NCI-H460 (cell line): ENCODE measurements around the gene PSMD9.

DNA sequence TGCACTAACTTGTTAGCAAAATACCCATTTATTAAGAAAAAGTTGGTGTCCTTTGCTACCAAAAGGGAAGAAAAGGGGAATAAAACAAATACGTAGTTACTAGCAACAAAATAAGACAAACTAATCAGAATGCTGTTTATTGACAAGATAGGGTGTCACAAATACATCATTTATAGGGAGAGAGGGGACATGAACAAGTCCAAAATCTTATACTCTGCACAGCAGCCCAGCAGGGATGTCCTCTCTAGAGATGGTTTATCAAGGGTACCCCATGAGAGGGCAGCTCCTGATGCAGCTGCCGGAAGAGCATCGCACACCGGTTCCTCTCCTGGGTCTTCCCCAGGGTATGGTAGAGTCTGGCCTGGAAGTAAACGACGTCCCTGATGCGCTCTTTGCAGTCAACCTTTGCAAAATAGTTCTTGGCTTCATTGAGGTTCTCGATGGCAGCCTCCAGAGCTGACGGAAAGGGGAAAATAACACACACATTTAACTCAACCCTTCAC lies 11.8 kb upstream of the CAMKK2 start:
RAMPAGE:
- cytosol, long total RNA: no peak
- long total RNA: no peak
- nucleus, long total RNA: no peak

GRCh38 chr12:121582609-121583420 lies 2.0 kb upstream of the KDM2B start:
RAMPAGE:
- cytosol, long total RNA: no peak
- long total RNA: no peak
- nucleus, long total RNA: no peak

RAMPAGE:
- cytosol, long total RNA: no peak
- long total RNA: no peak
- nucleus, long total RNA: no peak
Measured at GRCh38 chr12:121630663-121631461, 38.6 kb downstream of the MORN3 start.

RAMPAGE:
- cytosol, long total RNA: no peak
- long total RNA: no peak
- nucleus, long total RNA: no peak
Measured at GRCh38 chr12:121748154-121749326, 36.0 kb downstream of the TMEM120B start.

GRCh38 chr12:121754870-121755335 lies 38.6 kb downstream of the RHOF start:
RAMPAGE:
- cytosol, long total RNA: no peak
- long total RNA: no peak
- nucleus, long total RNA: no peak

DNA sequence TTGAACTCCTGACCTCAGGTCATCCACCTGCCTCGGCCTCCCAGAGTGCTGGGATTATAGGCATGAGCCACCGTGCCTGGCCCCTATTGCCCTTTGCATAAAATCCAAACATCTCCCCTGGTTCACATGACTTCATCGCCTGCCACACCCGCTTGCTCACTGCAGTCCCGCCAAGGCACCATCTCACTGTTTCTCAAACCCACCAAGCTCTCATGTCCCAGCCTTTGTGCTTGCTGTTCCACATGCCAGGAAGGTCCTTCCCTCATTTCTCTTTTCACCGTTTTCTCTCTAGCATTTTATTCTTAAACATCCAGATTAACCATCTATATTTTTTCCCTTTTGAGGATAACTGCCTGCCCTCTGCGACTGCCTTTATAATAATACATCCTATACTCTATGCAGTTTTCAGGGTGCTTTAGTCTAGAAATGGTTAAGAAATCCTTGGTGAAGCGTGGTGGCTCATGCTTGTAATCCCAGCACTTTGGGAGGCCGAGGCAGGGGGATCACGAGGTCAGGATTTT lies 9.6 kb downstream of the RHOF start:
RAMPAGE:
- cytosol, long total RNA: no peak
- long total RNA: no peak
- nucleus, long total RNA: no peak

DNA sequence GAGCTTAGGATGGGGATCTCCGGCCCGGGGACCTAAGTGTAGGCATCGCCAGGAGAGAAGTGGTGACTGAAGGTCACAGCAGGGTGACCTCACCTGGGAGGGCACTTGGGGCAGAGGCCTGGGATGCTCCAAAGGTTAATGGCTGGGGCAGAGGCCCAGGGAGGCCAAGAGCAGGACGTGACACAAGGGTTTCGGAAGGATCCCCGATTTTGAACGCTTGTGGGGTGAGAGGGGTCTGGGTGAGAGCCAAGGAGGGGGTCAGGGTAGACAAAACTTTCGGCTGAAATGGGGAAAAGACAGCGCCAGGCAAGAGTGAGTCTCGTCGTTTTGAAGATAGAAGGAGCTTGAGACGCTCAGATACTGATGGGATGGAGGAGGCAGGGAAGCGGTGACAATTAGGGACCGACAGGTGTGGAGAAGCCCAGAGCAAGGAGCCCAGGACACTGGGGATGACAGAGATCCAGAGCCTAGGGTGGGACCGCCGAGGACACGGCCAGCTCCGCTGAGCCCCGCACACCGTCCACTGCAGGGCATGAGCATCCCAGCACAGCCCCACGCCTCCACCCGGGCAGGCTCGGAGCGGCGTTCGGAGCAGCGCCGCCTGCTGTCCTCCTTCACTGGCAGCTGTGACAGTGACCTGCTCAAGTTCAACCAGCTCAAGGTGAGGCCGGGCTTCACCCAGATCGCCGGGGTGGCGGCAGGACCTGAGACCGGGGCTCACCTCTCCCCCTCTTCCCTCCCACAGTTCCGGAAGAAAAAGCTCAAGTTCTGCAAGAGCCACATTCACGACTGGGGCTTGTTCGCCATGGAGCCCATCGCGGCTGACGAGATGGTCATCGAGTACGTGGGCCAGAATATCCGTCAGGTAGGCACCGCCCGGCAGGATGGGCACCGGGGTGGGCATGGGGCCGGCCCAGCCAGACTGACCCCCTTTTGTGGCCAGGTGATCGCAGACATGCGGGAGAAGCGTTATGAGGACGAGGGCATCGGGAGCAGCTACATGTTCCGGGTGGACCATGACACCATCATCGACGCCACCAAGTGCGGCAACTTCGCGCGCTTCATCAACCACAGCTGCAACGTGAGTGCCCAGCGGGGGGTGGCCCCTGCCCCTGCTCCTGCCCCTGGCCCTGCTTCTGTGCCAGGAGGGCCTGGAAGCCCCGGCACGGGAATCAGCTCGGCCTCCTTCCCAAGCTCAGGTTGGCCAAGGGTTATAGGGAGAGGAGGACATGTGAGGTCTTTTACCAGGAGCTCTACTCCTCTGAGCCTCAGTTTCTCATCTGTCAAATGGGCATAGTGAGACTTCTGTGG lies 23.6 kb downstream of the SETD1B start:
RAMPAGE:
- cytosol, long total RNA: no peak
- long total RNA: no peak
- nucleus, long total RNA: no peak

DNA sequence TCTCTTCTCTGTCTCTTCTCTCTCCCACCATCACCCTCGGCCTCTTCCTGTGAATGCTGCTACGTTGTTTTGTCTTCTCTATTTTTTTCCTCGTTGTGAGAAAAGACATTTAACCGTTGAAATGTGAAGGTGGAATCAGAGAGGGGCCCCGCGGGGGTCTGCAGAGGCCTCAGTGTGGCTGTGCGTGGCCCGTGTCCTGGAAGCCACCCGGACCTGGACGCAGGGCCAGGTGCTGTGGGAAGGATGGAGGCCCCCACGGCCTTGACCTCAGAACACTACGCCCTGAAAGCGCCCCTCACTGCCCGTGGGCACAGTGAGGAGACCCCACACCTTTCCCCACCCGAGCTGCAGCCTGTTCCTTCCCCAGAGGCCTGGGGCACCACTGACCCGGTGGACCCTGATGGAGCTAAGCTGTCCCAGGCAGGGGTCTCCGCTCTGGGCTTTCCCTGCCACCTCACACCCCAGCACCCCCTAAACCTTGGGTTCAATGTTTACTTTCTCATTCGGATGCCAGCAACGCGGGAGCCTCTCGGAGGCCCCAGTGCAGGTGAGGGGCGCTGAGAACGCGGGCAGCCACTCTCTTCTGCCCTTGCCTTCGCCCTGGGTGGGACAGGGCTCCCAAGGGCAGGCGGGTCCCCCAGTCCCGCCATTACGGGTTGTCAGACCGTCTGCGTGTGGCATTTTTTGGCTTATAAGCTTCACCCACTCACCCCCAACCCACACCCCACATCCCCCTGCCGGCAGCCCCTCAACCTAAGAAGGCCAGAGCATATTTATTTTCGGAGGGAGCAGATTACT lies 26.9 kb downstream of the SETD1B start:
RAMPAGE:
- cytosol, long total RNA: no peak
- long total RNA: no peak
- nucleus, long total RNA: no peak

DNA sequence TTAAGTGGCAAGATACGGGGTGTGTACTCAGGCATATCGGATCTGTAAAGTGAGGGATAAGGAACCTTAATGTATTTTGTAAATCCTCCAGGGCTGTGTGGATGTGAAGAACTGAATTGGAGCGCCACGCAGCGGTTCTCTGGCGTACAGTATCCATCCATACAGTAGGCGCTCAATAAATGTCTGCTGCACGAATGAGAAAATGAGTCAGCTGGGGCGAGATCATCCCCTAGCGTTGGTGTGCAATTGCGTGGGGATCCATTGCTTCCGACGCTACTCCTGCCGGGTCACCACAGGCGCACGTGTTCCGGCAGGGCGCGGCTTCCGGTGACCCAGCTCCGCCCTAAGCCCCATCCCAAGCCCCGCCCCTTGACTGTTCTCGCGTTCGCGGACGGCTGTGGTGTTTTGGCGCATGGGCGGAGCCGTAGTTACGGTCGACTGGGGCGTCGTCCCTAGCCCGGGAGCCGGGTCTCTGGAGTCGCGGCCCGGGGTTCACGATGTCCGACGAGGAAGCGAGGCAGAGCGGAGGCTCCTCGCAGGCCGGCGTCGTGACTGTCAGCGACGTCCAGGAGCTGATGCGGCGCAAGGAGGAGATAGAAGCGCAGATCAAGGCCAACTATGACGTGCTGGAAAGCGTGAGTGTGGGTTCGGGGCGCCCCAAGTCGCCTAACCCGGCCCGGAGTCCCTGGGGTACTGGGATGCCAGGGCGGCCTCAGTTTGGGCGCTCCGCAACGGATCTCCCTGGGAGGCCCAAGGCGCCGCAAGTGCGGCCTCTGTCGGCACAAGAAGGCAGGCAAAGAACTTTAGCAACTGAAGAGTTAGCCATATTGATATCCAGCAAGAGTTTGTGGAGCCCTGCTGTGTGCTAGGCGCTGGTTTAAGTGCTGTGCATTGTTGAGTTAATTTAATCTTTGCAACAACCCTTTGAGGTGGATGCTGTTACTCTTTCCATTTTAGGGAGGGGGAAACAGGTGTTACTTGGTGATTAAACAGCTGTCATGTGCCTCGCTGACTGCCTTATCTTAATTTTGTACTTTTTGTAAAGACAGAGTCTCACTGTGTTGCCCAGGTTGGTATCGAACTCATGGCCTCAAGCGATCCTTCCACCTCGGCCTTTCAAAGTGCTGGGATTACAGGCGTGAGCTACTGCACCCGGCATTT lies at the start of gene PSMD9:
TSS of gene PSMD9 (plus strand) at position 431 of the 1,161 bp plus-strand sequence.
RAMPAGE:
- cytosol, long total RNA: start-site peak on the plus strand centred at position 445 of the sequence, 111 bp wide, 1,095 and 1,552 reads in 2 replicates
- long total RNA: start-site peak on the plus strand centred at position 448 of the sequence, 82 bp wide, 387 and 1,294 reads in 2 replicates
- nucleus, long total RNA: start-site peak on the plus strand centred at position 448 of the sequence, 82 bp wide, 750 and 128 reads in 2 replicates

DNA sequence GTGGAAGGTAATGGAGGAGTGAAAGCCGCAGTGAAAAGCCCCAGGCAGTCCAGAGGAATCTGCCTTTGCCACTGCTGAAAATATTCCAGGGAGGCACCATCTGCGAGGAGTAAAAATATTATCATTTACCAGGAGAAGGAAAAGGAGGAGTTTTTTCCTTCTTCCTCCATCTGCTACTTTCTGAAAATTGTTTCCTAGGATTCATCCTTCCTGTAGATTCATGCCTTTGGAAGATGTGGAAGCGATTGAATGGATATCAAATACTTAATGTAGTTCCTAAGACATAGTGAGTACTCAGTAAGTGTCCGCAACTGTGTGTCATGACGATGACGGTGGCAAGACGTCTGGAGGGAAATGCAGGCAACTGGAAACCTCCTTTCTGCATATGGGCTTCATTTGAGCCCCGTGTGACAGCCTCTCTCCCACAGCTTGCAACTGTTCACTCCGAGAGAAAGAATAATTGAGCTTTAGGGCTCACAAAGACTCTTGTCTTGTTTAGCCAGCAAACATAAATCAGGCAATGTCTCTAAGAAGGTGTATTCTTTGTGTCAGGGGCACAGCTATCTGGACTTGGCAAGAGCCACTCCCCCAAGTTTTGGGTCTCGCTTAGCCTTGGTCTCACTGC lies 6.9 kb downstream of the CFAP251 start:
RAMPAGE:
- cytosol, long total RNA: no peak
- long total RNA: no peak
- nucleus, long total RNA: no peak

DNA sequence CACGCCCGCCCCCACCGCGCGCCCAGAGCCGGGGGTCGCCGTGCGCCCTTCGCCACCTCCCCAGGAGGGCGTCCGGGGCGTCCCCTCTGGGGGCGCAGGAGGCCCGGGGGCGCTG lies 148 bp upstream of the BCL7A start:
RAMPAGE:
- cytosol, long total RNA: no peak
- long total RNA: no peak
- nucleus, long total RNA: no peak

DNA sequence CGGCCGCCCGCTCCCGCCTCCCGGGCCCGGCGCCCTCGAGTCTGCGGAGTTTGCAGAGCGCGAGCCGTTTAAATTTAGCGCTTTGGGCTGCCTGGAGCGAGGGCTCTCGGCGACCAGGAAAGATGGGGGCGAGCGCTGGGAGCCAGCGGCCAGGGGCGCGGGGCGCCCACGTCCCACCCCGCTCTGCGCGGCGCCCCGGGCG lies 922 bp downstream of the BCL7A start:
RAMPAGE:
- cytosol, long total RNA: no peak
- long total RNA: no peak
- nucleus, long total RNA: no peak

RAMPAGE:
- cytosol, long total RNA: no peak
- long total RNA: no peak
- nucleus, long total RNA: no peak
Measured at GRCh38 chr12:122083734-122084057, 5.1 kb downstream of the MLXIP start.

DNA sequence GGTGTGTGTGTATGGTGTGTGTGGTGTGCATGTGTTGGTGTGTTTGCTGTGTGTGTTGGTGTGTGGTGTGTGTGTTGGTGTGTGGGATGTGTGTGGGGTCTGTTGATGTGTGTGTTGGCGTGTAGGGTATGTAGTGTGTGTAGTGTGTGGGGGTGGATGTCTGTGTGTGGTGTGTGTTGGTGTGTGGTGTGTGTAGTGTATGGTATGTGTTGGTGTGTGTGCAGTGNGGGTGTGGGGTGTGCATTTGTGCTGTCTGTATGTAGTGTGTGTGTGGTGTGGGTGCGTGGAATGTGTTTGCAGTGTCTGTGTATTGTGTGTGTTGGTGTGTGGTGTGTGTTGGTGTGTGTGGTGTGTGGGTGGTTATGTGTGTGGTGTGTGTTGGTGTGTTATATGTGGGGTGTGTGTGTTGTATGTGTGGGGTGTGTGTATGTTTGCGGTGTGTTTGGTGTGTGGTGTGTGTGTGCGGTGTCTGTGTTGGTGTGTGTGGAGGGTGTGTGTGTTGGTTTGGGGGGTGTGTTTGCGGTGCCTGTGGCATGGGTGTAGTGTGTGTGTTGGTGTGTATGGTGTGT lies 14.6 kb downstream of the MLXIP start:
RAMPAGE:
- cytosol, long total RNA: no peak
- long total RNA: no peak
- nucleus, long total RNA: no peak

DNA sequence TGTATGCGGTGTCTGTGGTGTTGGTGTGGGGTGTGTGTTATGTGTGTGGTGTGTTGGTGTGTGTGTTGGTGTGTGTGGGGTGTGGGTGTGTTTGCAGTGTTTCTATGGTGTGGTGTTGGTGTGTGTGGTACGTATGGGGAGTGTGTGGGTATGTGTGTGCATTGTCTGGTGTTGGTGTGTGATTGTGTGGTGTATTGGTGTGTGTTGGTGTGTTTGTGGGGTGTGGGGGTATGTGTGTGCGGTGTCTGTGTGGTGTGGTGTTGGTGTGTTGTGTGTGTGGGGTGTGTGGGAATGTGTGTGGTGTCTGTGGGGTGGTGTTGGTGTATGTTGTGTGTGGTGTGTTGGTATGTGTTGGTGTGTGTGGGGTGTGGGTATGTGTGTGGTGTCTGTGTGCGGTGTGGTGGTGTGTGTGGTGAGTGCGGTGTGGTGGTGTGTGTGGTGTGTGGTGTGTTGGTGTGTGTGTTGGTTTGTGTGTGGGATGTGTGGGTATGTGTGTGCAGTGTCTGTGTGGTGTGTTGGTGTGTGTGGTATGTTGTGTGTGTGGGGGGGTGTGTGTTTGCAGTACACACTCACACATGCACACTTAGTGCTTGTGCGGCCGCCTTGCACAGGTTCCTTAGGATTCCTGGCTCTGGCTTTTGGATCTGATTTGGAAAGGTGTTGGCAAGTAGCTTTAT lies 16.3 kb downstream of the MLXIP start:
RAMPAGE:
- cytosol, long total RNA: no peak
- long total RNA: no peak
- nucleus, long total RNA: no peak

RAMPAGE:
- cytosol, long total RNA: no peak
- long total RNA: no peak
- nucleus, long total RNA: no peak
Measured at GRCh38 chr12:122116012-122116434, 37.5 kb downstream of the MLXIP start.

GRCh38 chr12:122124049-122124810 lies 45.7 kb downstream of the MLXIP start:
RAMPAGE:
- cytosol, long total RNA: no peak
- long total RNA: no peak
- nucleus, long total RNA: no peak

DNA sequence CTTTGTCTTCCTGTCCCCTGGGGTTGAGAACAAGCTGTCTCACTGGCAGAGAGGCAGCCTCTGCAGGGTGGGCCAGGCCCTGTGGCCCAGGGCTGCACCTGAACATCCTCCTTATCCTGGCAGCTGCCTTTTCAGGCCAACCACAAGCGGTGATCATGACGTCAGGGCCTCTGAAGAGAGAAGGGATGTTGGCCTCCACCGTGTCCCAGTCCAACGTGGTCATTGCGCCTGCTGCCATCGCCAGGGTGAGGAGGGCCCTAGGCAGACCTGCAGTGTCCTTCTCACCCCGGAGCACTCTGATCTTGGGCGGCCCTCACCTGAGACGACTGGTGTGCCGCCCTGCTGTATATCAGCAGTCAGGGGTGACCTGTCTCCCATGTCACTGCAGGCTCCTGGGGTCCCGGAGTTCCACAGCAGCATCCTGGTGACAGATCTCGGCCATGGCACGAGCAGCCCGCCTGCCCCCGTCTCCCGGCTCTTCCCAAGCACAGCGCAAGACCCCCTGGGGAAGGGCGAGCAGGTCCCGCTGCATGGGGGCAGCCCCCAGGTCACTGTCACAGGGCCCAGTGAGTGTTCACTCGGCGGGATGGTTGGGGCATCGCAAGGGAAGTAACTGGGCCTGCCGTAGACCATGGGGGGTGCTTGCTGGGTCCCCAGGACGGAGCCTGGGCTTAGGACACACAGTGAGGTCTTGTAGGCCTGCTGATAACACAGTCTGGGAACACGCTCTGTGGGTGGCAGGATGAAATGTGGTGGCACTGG lies 38.7 kb downstream of the IL31 start:
RAMPAGE:
- cytosol, long total RNA: no peak
- long total RNA: no peak
- nucleus, long total RNA: no peak

GRCh38 chr12:122319227-122319542 lies 52.9 kb upstream of the VPS33A start:
RAMPAGE:
- cytosol, long total RNA: no peak
- long total RNA: no peak
- nucleus, long total RNA: no peak

GRCh38 chr12:122322526-122323065 lies 56.3 kb upstream of the VPS33A start:
RAMPAGE:
- cytosol, long total RNA: no peak
- long total RNA: no peak
- nucleus, long total RNA: no peak